Tibial artery (tissue), 1 donor: ENCODE results near the genes IGFBP6, MFSD5, SP1 and ATP5MC2.

GRCh38 chr12:53043824-53044725 is 5.8 kb upstream of the TNS2 start:
- PRO-cap = no peak

DNA sequence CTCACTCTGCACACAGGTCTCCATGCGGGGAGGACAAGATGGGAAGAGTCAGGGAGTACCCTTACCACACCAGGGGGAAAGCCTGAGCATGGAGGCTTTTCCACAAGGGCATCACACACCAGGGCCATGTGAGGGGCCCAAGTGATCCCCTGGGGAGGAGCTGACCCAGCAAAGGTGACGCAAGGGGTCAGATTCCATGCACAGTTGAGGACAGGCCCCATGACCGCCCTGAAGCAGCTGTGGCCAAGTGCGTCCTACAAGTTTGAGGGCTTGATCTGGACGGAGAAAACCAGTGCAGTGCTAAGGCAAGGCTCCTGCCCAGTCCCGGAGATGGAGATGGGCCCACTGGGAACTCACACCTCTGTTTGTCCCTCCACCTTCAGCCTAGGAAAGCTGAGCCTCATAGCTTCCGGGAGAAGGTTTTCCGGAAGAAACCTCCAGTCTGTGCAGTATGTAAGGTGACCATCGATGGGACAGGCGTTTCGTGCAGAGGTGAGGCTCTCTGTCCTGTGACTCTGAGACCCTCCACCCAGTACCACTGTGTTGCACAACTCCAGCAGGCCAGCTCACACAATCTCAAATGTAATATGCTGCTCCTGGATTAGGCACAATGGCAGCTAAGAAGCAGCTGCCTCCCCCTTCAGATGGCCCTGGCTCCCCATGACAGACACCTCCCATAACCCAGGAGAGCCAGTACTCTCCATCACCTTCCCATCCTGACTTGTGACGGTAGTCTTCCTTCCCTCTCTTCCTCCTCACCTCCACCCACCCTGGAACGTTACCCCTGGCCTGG is 1.8 kb downstream of the TNS2 start:
- PRO-cap = unidirectional peak, plus-strand start at position 324 of the sequence

DNA sequence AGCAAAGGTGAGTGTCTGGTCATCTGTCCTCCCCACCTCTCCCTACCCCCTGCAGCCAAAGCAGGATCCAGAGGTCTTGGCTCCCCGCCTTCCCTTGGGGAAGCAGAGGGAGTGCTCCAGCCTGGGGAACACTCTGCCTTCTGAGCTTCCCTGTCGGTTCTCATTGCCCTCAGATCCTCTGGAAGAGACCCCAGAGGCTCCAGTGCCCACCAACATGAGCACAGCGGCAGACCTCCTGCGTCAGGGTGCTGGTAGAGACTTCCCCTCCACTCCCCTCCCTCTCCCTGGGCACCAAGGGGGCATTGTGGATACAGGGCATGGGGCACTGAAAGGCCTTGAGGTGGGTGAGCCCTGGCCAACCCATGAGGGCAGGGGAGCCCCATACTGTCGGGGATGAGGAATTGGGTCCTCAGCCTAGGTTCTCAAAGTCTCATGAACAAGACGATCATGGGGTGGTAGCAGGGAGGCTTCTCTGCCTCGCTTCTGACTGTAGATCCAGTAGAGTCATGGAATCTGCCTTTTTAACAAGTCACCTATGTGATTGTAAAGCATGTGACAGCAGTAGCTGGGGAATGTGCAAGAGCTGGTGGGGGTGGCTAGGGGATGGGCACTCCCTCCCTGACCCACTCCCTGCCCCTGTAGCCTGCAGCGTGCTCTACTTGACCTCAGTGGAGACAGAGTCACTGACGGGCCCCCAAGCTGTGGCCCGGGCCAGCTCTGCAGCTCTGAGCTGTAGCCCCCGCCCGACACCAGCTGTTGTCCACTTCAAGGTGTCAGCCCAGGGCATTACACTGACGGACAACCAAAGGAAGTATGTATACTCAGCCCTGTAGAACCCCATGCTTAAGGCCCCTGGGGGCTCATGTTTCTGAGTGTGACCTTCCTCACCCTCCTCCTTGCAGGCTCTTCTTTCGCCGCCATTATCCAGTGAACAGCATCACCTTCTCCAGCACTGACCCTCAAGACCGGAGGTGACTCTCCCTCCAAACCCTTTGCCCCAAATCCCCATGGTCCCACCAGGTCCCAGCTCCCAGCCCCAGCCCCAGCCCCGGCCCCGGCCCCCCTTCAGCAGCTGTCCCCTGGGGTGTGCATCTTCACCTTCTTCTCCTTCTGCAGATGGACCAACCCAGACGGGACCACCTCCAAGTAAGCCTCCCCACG is 13.0 kb downstream of the TNS2 start:
- PRO-cap = no peak

GRCh38 chr12:53067073-53067944 is 11.9 kb downstream of the SPRYD3 start:
- PRO-cap = no peak

DNA sequence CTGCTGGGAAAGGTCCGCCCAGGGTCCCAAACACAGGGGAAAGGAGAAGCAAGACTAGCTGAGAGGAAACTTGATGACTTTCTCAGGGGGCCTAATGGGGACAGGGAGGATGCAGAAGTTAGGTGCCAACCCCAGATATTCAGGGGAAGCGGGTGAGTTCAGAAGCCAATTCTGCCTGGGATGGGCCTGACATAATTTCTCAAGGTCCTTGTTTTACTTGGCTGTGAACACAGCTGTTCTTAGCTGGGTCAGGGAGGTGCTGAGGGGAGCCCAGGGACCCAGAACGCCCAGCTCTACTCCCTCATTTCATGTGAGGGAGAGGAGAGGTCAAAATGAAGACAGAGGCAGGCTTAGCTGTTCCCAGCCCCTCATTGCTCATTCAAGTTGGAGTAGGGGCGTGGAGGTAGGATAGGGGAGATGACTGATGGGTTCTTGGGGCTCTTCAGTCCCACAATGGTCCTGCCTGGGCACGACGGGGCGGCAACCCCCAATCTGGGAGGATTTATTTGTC is 10.5 kb downstream of the SPRYD3 start:
- PRO-cap = no peak

- PRO-cap = bidirectional peak, plus-strand start at chr12:53097667, minus-strand start at chr12:53097345
These were observed at the start of gene IGFBP6 for GRCh38 chr12:53097168-53097822. IGFBP6 (plus strand) TSS chr12:53097667.

DNA sequence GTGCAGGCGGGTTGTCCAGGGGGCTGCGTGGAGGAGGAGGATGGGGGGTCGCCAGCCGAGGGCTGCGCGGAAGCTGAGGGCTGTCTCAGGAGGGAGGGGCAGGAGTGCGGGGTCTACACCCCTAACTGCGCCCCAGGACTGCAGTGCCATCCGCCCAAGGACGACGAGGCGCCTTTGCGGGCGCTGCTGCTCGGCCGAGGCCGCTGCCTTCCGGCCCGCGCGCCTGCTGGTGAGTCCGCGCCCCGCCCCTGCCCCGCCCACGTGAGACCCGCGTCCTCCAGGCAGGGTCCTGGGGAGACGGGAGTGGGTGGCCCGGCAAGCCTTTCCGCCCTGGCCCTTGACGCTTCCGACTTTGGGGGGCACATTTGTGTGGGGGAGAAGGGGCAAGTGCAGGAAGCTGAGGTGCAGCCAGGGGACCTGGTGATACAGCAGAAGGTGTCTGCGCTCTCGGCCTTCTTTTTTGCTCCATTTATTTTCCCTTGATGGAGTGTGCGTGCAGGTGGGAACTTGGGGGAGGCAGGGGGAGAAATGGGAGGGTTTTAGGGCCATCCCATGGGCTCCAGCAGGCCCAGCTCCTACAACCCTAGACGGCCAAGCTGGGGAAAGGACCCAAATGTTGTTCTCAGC is 469 bp downstream of the IGFBP6 start:
- PRO-cap = bidirectional peak, plus-strand start at position 266 of the sequence, minus-strand start at position 202 of the sequence

DNA sequence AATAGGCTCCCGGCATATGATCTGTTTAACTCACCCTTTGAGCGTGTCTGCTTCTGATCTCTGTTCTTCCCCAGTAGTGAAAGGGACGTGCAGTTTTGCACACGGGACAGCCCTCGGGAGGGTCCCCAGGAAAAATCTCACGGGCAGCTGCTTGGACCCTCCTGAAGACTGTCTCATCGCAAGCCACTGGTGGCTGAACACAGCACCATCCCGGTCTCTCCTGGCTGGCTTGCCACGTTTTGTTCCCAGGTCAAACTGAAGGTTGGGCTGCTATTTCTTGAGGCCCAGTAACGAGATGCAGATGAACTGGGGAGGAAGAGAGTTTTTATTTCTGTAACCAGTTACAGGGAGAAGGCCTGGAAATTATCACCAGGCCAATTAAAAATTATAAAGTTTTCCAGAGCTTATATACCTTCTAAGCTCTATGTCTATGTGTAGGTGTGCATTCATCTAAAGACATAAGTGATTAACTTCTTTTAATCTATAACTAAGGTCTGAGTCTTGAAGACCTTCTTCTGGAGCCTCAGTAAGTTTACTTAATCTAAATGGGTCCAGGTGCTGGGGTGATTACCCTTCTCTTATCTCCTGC is 10.1 kb downstream of the SOAT2 start:
- PRO-cap = no peak

GRCh38 chr12:53192208-53193352 is 11.9 kb upstream of the CSAD start:
- PRO-cap = no peak

- PRO-cap = no peak
These were observed 11.5 kb downstream of the RARG start for GRCh38 chr12:53220566-53220792.

DNA sequence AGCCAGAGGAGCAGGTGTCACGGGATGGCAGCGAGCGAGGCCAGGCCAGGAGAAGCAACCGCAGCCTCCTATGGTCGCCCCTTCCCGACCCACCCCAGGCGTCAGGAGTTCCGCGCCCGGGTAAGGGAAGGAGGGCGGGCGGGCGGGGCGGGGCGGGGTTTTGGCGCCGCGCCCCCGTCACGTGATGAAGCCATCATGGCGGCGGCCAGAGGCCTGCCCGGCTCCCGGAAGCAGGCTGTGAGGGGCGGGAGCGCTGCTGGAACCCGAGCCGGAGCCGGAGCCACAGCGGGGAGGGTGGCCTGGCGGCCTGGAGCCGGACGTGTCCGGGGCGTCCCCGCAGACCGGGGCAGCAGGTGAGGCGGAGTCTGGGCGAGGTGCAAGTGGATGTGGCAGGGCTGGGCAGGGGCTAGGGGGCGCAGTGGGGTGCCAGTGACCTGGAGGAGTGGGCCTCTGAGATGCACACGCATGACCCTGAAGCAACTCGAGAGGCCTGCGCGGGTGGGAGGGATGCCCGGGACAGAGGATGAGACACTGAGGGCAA is at the start of gene MFSD5:
MFSD5 (plus strand) TSS at position 180 of the 541 bp plus-strand sequence.
- PRO-cap = bidirectional peak, plus-strand start at position 208 of the sequence, minus-strand start at position 96 of the sequence

- PRO-cap = no peak
These were observed 4.2 kb downstream of the MFSD5 start for GRCh38 chr12:53256099-53256491.

GRCh38 chr12:53379800-53380518 is at the start of gene SP1:
SP1 (plus strand) TSS chr12:53380176.
- PRO-cap = unidirectional peak, plus-strand start at chr12:53380190

DNA sequence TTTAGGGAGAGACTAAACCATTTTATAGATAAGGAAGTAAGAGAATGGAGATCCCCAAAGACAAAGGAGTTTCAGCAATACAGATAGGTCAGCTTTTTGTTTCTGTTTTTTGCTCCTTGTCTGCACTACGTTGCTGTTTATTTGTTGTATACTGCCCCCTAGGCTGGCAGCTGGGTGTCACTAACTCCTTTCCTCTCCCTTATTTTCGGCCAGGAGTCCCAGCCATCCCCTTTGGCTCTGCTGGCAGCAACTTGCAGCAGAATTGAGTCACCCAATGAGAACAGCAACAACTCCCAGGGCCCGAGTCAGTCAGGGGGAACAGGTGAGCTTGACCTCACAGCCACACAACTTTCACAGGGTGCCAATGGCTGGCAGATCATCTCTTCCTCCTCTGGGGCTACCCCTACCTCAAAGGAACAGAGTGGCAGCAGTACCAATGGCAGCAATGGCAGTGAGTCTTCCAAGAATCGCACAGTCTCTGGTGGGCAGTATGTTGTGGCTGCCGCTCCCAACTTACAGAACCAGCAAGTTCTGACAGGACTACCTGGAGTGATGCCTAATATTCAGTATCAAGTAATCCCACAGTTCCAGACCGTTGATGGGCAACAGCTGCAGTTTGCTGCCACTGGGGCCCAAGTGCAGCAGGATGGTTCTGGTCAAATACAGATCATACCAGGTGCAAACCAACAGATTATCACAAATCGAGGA is 2.1 kb downstream of the SP1 start:
- PRO-cap = no peak

- PRO-cap = no peak
These were observed 11.2 kb upstream of the AMHR2 start for GRCh38 chr12:53412319-53412963.

DNA sequence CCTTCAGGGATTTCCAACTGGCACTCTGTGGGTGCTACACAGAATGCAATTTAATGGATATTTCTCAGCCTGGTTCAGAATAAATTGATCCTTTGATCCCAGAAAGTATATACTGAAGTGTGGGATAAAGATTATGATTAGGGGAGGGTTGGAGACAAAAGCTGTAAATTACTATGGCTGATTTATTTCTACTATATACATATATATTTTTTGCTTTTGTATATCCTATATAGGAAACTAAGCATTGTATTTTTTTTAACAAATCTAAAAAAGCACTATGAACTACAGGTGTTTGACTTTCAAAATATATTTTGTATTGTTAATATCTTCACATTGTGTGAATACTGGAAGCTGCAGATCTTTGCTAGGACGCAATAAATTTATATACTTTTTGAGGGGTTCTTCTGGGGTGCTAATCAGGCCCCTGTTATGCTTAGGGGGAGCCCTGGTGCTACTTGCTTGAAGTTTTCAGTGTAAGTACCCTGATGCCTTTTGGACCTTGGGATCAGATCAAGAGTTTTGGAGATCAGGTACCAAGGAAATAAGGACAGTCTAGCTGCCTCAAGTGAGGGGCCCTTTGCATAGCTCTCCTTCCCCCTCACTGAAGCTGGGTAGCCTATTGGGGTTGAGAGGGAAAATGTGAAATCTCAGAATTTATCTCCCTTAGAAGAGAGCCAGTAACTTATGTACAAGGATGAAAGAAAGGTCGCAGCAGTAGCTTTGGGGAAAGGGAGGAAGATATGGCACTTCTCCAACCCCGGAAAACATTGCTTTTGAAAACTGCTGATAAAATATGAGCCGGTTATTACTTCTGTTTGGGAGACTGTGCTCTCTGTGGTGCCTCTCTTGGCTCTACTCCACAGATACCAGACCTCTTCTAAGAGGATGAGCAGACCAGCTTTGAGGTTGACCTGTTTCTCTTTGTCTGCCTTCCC is 9.0 kb upstream of the AMHR2 start:
- PRO-cap = no peak

GRCh38 chr12:53445855-53446416 is 4.4 kb downstream of the PRR13 start:
- PRO-cap = no peak

GRCh38 chr12:53498423-53498810 is 841 bp downstream of the MAP3K12 start:
- PRO-cap = no peak

GRCh38 chr12:53676030-53676743 is at the start of gene ATP5MC2:
ATP5MC2 (minus strand) TSS chr12:53676083.
- PRO-cap = bidirectional peak, plus-strand start at chr12:53676435, minus-strand start at chr12:53676063

DNA sequence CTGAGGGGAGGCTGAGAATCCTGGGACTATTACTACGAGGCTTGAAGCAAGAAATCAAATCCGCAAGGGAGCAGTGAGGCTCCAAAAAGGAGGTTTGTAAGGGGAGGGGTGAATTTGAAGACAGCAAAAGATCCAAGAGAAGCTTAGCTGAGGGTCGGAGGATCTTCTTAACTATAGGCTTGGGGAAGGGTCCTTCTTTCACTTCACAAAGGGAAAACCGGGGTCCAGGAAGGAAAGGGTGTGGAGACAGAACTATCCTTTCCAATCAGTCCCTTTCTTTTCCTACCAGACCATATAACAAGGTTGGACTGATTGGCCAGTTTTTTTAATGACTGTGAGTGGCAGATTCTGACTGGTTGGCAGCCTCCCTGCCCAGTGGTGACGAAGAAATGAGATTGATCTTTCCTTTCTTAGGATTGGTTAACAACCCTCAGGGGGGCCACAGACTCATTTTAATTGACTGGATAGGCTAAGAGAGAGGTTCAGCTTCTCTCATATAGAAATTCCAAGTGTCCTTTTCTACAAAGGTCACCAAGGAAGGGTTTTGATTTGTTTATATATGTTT is 2.8 kb upstream of the ATP5MC2 start:
- PRO-cap = unidirectional peak, minus-strand start at position 284 of the sequence